ENCODE measurements around the gene C1QTNF5.

- PRO-cap = bidirectional peak, plus-strand start at chr11:118435610, minus-strand start at chr11:118435424
Measured at GRCh38 chr11:118434988-118435834, 1.1 kb upstream of the KMT2A start.

GRCh38 chr11:118510422-118511407 is 16.6 kb upstream of the TTC36 start:
- PRO-cap = no peak

DNA sequence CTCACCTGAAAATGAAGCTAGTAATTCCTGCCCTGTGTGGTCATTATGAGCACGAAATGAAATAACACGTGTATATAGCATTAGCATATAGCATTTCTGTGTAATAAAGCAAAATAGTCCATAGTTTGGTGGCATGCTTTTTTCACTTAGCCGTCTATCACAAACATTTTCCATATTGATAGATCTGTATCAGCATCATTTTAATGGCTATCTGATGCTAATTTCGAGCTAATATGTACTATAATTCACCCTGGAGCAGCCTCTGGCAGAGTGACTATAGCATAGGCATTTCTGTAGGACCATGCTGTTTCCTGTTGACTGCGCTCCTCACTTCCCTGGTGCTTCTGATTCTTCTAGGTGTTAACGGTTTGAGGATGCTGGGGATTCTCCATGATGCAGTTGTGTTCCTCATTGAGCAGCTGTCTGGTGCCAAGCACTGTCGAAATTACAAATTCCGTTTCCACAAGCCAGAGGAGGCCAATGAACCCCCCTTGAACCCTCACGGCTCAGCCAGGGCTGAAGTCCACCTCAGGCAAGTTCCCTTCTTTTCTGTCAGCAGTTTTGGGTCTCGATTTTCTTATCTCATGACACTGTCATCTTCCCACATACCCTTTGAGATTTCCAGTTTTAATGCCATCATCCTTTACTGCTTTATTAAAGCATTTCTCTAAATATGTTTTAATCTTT is 7.9 kb upstream of the TTC36 start:
- PRO-cap = bidirectional peak, plus-strand start at position 535 of the sequence, minus-strand start at position 346 of the sequence

- PRO-cap = no peak
Measured at GRCh38 chr11:118522254-118522841, 4.9 kb upstream of the TTC36 start.

GRCh38 chr11:118630919-118631703 is 23.7 kb downstream of the PHLDB1 start:
- PRO-cap = no peak

DNA sequence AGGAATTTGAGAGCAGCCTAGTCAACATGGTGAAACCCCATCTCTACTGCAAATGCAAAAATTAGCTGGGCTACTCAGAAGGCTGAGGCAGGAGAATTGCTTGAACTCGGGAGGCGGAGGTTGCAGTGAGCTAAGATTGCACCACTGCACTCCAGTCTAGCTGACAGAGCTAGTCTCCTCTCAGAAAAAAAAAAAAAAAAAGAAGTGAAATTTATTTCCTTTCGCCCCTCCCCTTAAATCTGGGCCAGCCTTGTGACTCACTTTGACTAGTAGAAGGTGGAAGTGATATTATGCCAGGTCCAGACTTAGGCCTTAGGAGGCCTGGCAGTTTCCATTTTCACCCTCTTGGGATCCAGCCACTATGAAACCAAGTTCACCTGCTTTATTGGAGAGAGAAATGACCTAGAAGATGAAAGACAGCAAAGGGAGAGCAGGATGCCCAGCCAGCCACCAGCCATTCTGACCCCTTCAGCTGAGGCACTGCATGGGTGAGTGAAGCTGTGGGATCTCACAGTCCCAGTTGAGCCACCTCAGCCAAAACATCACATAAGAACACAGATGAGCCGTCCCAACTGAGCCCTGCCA is 20.8 kb upstream of the TREH start:
- PRO-cap = no peak

GRCh38 chr11:118719032-118719761 is 39.7 kb upstream of the TREH start:
- PRO-cap = no peak

DNA sequence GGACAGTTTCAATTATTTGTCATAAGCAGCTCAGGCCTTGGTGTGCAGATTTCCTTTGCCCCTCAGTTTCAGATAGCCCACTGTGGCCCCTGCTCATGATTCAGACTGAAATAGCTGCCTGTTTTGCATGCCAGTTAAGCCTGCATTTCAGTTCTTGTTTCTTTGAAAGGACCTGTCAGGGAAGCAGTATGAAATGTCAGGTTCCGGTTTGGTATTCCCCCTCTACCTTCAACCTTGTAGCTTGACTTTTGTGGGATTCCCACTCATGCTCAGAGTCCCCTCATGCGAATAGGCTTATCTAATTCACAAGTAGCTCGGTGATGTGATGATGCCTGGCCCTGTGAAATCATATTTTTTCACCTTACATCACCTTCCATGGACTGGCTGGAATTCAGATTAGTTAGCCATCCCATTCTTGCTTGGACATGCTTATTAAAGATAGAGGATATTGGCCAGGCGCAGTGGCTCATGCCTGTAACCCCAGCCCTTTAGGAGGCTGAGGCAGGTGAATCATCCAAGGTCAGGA is 30.0 kb upstream of the DDX6 start:
- PRO-cap = no peak

- PRO-cap = bidirectional peak, plus-strand start at chr11:118870372, minus-strand start at chr11:118870211; bidirectional peak, plus-strand start at chr11:118870672, minus-strand start at chr11:118870563
Measured at GRCh38 chr11:118870100-118871264, 13.2 kb upstream of the CXCR5 start.

DNA sequence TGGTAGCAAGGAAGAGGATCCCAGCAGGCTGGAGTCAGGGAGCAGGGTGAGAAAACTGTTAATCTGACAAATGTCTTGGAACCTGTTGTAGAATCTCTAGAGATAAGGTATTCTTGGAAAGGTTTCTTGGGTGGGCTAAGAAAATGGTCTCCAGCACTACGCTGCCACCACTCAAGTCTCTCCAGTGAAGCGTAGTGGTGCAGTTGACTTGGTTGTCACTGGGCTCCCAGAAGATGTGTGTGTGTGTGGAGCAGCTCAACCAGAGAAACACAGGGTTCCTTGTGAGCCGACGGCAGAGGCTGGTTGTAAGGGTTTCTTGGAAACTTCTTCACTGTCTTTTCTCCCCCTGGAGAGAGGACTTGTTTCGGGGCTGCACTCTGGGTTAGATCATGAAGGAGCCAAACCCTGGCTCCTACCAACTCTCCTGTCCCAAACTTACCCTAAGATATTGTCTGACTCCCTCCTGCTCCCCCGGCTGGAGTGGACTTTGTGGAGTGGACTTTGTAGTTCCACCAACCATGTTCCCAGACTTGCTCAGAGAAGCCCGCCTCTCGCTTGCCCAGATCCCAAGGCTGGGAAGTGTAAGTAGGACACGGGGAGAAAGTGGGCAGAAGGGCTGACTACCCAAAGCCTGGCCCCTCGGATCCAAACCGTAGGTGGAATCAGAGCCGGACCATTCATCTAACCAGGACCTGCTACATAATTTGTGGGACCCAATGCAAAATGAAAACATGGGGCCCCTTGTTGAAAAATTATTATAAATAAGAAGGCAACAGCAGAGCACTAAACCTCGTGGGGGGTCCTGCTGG is 1.1 kb downstream of the CXCR5 start:
- PRO-cap = no peak

- PRO-cap = no peak
Measured at GRCh38 chr11:119016841-119017873, 986 bp downstream of the RPS25 start.

DNA sequence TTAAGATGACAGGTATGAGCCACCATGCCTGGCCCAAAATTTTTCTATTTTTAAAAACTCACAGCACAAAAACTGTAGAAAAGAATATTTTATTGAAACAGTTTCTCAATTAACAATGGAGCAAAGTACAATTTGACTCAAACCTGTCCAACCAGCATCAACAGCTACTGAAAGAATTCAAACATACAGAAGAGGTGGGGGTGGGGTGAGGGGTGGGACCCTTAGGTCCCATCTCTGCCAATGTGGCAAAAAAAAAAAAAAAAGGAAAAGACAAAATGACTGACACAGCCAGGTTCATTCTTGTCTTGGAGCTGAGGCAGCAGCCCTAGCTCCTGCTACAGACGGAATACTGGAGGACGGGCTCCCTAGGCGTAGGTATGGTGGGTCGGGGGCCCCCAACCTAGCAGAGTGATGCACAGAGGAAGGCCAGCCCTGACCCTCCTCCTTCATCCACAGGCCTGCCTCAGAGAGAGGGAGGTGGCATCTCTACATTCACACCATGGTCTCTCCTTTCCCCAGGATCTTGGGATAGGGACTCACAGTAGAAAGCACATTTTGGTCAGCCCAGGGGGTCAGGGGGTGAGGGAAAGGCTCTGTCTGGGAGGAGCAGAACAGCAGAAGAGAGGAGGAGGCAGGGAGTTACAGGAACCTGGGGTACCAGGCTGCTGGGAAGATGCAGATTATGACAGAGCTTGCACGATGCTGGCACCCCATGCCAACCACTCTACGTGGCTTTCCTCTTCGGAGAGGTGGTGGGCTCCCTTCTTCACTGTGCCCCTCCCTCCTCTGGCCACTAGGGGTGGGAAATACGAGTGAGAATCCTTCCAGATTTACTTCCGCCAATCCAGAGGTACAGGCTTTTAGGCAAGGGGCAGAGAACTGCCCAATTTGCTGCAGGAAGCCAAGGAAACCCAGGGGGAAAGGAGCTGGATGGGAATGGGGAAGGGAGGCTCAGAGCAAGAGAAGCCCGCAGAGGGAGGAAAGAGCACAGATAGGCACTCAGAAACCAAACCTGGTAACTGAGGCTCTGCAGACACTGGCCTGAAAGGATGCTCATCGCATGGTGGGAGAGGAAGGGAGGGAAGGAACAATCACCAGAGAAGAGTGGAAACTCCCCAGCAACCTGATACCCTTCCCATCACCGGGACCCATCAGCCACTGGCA is 12.5 kb downstream of the HYOU1 start:
- PRO-cap = no peak

DNA sequence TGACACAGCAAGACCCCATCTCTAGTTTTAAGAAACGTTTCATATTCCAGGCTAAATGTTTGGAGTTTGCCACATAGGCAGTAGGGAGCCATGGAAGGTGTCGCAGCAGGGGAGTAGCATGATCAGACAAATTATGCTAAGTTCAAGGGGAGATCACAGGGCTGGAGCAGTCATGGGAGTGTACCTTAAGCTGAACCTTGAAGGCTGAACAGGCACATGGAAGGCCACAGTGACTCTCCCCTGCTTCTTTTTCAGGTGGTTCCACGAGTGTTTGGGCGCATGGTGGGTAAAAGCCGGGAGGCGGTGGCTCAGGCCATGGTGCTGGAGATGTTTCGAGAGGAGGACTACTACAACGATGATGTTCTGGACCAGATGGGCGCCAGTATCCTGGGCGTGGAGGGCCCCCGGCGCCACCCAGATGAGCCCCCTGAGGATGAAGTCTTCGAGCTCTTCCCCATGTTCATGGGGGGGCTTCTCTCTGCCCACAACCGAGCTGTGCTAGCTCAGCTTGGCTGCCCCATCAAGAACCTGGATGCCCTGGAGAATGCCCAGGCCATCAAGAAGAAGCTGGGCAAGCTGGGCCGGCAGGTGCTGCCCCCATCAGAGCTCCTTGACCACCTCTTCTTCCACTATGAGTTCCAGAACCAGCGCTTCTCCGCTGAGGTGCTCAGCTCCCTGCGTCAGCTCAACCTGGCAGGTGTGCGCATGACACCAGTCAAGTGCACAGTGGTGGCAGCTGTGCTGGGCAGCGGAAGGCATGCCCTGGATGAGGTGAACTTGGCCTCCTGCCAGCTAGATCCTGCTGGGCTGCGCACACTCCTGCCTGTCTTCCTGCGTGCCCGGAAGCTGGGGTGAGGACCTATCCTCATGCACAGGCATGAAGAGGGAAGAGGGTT is 5.6 kb upstream of the NHERF4 start:
- PRO-cap = no peak

- PRO-cap = no peak
Measured at GRCh38 chr11:119206466-119207673, 731 bp downstream of the CBL start.

DNA sequence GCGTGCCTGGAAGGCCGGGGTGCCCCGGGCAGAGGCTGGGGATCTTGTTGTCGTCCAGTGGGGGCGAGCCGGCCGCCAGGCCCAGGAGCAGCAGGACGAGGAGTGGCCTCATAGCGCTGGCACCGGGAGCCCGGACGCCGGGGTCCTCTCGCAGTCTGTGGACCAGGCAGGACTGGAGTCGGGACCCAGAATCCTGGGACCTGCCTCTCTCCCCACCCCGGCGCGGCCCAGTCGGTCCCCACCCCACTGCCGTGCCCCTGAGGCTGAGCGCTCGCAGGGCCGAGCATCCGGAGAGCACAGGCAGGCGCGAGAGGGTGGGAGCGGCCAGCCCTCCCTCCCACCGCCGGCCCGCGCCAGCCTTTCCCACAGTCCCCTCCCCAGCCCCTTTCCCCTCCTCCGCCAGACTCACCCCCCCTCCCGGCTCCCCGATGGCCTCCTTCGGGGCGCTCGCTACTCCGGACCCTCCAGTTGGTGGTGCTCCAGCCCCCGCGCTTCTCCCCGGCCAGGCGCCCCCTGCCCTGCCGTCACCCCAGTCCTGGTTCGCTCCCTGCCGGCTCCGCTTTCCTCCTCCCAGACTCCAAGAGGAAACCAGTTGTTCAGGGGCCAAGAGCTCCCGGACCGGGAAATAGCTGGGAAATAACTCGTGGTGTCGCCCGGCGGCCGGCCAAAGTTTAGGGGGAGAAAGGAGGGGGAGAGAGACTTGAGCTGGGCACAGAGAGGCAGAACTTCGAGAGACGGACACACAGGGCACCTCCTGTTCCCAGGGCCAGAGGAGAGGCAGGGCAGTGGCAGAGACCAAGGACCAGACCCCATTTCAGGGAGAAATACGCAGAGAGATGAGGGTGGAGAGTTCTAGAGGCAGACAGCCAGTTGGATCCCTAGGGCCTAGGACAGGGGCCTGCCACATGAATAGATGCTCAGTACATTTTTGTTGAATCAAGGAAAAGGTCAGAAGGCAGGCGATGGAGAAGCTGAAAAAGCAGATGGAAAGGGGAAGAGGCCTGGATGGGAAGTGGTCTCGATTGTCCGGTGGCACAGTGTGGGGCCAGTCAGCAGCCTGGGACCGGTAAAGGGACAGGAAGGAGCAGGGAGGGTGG is at the start of gene C1QTNF5:
Gene C1QTNF5, minus strand, starts transcription at position 598 of the 1,097 bp plus-strand sequence.
- PRO-cap = bidirectional peak, plus-strand start at position 286 of the sequence, minus-strand start at position 265 of the sequence; unidirectional peak, minus-strand start at position 579 of the sequence

- PRO-cap = unidirectional peak, minus-strand start at chr11:119364787; unidirectional peak, minus-strand start at chr11:119365504
Measured at GRCh38 chr11:119364718-119365815, 16.4 kb downstream of the USP2 start.

GRCh38 chr11:119367516-119368219 is 13.8 kb downstream of the USP2 start:
- PRO-cap = no peak

DNA sequence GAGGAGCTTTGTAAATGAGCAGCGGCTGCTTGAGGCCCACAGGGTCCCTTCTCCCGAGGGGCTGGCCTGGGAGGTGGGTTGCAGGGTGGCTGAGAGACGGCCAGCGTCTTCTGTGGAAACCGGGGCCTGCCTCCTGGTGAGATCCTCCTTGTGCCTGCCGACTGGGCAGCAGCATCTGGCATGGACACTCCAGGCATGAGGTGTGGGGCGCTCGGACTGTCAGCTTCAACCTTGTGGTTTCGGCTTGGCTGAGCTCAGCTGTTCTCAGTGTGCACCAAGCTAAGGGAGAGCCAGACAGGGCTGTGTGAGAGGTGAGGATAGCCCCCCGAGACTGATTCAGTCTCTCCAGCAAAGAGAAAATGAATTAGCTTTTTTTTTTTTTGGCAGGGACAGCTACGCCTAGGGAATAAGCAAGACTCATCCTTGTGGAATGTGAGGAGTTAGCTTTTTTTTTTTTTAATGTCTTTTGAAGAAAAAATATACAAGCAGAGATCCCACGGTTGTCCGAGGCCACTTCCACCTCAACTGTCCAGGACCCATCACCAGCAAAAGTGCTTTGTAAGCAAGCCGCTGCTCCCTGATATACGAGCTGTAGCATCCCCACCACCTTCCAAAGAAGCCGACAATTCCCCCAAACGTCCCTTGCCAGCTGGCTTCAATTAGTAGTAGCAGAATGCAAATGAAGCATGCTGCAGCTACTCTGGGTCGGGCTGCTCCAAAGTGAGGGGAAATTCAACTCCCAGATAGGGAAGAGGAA is 9.6 kb upstream of the THY1 start:
- PRO-cap = no peak

- PRO-cap = no peak
Measured at GRCh38 chr11:119445796-119446211, 22.8 kb upstream of the THY1 start.

- PRO-cap = no peak
Measured at GRCh38 chr11:119461184-119461854, 38.3 kb upstream of the THY1 start.

All from left lobe of liver (tissue), 1 donor.